Metastatic Breast Carcinoma in the Brain (tissue), 10 donors: Measurements from ENCODE around the genes ZBED4 and SELENOO.

DNA sequence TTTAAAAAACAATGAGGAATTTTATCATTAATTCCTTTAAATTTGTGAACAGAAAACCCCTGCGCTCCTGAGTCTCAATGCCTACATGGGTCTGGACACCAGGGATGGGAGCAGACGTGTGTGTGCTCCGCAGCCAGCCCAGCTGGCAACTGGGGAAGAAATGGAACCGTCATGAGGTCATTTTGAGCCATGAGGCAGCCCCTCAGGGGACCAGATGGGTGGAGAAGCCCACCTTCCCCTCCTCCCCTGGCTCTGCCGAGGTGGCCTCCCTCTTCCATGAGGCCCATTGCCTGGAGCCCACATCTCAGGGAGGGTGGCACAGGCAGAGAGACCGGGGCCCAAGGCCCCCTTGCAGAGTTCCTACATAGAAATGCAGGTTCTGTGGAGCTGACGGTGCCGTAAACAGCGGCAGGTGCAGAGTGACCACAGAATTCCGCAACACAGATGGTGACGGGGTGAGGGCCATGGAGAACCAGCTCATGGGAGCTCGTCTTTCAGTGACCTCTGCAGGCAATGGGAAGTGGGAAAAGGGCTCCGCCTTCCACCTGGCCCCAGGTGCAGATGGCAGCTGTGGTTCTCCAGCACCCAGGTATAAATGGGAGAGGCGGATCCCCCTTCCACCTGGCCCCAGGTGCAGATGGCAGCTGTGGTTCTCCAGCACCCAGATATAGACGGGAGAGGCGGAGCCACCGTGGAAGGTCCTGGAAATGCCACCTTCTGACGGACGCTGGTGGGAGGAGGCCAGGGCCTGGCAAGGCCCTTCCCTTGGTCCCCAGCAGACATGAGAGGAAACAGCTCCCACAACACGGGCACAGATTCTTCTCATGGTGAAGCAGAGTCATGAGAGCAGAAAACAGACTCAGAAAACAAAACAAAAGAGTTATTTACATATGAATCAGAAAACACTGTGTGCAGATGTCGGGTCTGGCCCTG lies 572.9 kb downstream of the TAFA5 start:
- PRO-cap, 10 experiments: peak in 1 of 10 experiments; most common plus-strand start position 778 of the sequence (in 1); most common minus-strand start position 639 of the sequence (in 1)

DNA sequence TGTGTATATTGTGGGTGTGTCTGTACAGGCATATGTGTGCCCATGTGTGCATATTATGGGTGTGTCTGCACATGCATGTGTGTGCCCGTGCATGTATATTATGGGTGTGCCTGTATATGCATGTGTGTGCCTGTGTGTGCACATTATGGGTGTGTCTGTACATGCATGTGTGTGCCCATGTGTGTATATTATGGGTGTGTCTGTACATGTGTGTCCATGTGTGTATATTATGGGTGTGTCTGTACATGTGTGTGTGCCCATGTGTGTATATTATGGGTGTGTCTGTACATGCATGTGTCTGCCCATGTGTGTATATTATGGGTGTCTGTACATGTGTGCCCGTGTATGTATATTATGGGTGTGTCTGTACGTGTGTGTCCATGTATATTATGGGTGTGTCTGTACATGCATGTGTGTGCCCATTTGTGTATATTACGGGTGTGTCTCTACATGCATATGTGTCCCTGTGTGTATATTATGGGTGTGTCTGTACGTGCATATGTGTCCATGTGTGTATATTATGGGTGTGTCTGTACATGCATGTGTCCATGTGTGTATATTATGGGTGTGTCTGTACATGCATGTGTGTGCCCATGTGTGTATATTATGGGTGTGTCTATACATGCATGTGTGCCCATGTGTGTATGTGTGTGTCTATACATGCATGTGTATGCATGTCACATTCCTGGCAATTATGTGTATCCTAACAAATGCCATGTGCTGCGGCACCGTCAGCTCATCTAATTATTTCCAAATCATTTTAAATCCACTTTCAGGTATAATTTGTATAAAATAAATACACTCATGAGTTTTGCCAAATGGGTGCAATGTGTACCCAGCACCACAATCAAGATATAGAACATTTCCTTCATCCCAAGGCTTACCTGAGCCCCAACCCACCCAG lies 217.0 kb downstream of the BRD1 start:
- PRO-cap, 10 experiments: no peak in any of the 10 experiments

DNA sequence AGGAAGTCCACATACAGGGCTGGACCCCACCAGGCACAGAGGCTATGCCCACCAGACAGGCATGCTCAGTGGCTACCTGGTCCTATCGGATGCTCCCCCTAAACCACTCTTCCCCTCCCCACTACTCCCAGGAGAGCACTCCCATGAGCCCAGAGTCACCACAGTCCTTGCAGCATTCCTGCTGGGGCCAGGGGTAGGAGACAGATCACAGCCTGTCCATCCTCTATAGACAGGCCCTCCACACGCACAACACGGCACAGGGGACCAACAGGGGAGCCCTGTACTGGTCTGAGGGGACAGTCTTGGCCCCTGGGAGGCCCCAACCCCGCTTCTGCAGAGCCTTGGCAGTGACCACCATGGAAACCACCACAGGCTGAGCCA lies 3.0 kb downstream of the BRD1 start:
- PRO-cap, 10 experiments: no peak in any of the 10 experiments

GRCh38 chr22:49839342-49839600 lies 11.6 kb upstream of the BRD1 start:
- PRO-cap, 10 experiments: no peak in any of the 10 experiments

DNA sequence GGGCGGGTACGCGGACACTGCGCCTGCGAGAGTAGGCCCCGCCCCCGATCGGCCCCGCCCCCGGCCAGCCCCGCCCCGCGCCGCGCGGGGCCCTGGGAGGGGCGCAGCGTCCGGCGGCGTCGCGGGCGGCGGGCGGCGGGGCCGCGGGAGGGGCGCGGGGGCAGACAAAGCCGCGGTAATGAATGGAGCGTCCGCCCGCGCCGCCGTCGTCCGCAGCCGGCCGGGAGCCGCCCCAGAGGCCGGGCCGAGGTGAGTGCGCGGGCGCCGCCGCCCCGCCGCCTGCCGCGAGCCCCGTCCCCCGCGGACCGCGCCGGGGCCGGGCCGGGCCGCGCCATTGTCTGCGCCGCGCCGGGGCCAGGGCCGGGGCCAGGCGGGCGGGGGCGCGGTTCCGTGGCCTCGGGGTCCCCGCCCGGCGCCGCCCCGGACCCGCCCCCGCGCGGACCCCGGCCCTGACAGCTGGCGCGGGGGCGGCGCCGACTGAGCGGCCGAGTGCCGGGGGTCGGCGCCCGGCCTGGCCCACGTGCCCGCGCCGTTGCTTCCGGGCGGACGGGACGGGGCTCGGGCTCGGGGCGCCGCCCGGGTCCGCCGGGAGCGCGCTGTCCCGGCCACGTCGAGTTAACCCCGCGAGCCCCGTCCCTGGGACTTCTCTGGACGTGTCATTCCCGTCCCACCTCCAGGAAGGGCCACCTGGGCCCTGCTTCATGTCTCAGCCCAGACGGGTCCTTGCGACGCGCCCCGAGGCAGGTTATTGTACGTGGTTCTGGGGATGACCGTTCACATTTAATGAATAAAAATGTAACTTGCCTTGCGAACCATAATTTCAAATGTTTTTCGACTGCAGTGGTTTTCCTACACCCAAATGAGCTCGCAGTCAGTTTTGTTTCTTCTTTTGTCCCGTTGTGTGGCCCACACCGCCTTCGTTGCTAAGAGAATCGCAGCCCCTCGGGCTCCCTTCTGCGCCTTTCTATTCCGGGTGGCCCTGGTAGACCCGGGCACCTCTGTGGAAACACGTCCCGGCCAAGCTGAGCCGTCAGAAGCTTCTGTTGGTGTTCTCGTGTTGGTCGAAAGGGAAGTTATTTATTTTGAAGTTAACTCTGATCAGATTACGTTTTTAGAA lies at the start of gene ZBED4:
ZBED4 (plus strand) TSS at position 104 of the 1,117 bp plus-strand sequence.
- PRO-cap, 10 experiments: peak in 10 of 10 experiments; most common plus-strand start position 167 of the sequence (in 8)

DNA sequence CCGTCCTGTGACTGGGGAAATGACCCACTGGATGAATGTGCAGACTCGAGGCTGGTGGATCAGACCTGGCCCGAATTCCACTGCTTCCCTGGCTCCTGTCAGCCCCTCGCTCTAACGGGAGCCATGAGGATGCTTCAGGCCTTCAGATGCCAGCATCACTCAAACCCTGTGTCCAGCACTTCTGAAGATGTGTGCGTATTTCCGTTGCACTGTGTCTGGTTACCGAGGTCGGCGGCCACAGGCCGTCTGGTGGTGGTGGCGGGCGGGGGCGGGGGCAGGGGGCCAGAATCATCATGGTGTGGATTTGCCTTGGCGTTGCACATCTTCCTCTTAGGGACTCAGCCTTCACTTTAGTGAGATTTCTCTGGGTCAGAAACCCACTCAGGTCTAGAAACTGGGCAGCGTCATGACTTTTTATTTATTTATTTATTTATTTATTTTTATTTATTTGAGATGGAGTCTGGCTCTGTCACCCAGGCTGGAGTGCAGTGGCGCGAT lies 13.5 kb downstream of the CRELD2 start:
- PRO-cap, 10 experiments: no peak in any of the 10 experiments

GRCh38 chr22:49947751-49948906 lies 12.4 kb upstream of the PIM3 start:
- PRO-cap, 10 experiments: peak in 8 of 10 experiments; most common plus-strand start chr22:49948384 (in 7); most common minus-strand start chr22:49948312 (in 4)

GRCh38 chr22:49948907-49949975 lies 11.3 kb upstream of the PIM3 start:
- PRO-cap, 10 experiments: peak in 10 of 10 experiments; most common plus-strand start chr22:49949258 (in 7); most common minus-strand start chr22:49949109 (in 6)

GRCh38 chr22:49960388-49960538 lies 309 bp upstream of the PIM3 start:
- PRO-cap, 10 experiments: peak in 9 of 10 experiments; most common plus-strand start chr22:49960495 (in 8)

- PRO-cap, 10 experiments: no peak in any of the 10 experiments
These were observed 5.7 kb downstream of the PIM3 start for GRCh38 chr22:49966310-49966730.

- PRO-cap, 10 experiments: peak in 8 of 10 experiments; most common minus-strand start chr22:49970893 (in 4)
These were observed 10.1 kb downstream of the PIM3 start for GRCh38 chr22:49970727-49970964.

DNA sequence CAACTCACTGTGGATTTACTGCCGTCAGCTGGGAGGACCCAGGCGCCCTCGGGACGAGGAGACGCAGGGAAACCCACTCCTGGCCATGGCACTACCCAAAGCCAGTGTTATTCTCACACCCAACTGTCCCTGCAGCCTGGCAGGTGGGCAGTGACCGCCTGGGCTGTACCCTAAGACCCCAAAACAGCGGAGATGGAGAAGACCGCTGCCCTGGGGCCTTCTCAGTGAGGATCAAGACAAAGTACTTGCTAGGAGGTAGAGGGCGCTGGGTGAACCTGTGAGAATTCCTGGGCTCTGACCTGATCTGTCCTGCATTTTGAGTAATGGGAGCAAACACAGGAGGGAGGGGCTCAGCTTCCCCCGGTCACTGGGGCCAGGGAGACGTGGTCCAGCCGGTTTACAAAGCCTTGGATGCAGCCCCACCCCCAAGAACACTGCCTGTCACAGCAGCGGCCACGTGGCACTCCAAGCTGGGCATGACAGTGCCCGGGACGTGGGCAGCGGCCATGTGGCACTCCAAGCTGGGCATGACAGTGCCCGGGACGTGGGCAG lies 24.9 kb downstream of the MLC1 start:
- PRO-cap, 10 experiments: no peak in any of the 10 experiments

DNA sequence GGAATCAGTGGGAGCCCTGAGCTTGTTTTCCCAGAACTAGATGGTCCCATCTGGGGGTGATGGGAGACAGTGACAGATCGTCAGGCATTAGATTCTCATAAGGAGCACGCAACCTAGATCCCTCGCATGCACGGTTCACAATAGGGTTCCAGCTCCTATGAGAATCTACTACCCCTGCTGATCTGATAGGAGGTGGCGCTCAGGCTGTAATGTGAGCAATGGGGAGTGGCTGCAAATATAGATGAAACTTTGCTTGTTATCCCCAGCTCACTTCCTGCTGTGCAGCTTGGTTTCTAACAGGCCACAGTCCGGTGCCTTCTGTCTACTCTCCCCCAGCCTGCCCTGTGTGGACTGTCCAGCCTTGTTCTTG lies 14.2 kb downstream of the MOV10L1 start:
- PRO-cap, 10 experiments: no peak in any of the 10 experiments

- PRO-cap, 10 experiments: peak in 2 of 10 experiments; most common plus-strand start chr22:50112380 (in 1); most common minus-strand start chr22:50112326 (in 1)
These were observed 22.4 kb downstream of the MOV10L1 start for GRCh38 chr22:50111942-50112784.

DNA sequence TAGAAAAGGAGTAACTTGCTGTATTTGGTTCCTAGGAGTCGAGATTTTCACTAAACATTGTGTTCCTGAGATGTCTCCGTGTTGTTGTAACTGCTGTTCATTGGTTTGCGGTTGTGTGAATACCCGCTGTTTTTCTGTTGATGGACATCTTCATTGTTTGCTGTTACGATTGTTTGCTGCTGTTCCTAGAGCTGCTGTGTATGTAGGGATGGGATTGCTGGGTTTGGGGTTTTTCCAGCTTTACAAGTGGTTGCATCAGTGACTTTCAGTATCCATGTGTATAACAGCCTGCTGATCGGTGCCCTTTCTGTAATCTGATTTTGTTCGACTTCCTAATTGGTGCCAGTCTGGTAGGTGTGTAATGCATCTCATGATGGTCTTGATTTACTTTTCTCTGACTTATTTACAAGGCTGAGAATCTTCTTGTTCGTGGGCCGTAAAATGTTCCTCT lies 39.6 kb downstream of the MOV10L1 start:
- PRO-cap, 10 experiments: peak in 2 of 10 experiments; most common plus-strand start position 182 of the sequence (in 2); most common minus-strand start position 83 of the sequence (in 1)

- PRO-cap, 10 experiments: peak in 4 of 10 experiments; most common plus-strand start chr22:50158220 (in 3); most common minus-strand start chr22:50158132 (in 4)
These were observed 12.4 kb upstream of the PANX2 start for GRCh38 chr22:50158047-50158529.

DNA sequence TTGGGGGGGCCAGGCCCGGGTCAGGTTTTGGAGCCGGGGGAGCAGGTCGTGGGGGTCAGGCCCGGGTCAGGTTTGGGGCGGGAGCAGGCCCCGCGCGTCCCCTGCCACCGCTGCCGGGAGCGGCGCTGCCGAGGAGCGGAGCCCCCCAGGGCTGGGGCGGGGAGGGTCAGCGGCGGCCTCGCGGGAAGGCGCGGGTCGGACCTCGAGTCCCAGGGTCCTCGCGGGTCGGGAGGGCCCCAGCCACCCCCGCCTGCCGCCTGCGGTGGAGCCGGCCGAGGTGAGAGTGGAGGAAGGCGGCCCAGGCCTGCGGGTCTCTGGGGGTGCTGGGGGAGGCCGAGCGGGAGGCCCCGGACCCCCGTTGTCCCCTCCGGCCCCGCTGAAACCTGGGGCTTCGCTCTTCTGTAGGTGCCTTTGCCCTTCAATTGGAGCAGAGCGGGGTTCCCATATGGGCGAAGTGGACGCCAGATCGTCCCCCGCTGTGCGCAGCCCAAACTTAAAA lies 651 bp downstream of the TRABD start:
- PRO-cap, 10 experiments: no peak in any of the 10 experiments

- PRO-cap, 10 experiments: peak in 10 of 10 experiments; most common plus-strand start chr22:50201014 (in 8)
These were observed at the start of gene SELENOO for GRCh38 chr22:50200931-50201150. Gene SELENOO (plus strand): TSS chr22:50201011.

DNA sequence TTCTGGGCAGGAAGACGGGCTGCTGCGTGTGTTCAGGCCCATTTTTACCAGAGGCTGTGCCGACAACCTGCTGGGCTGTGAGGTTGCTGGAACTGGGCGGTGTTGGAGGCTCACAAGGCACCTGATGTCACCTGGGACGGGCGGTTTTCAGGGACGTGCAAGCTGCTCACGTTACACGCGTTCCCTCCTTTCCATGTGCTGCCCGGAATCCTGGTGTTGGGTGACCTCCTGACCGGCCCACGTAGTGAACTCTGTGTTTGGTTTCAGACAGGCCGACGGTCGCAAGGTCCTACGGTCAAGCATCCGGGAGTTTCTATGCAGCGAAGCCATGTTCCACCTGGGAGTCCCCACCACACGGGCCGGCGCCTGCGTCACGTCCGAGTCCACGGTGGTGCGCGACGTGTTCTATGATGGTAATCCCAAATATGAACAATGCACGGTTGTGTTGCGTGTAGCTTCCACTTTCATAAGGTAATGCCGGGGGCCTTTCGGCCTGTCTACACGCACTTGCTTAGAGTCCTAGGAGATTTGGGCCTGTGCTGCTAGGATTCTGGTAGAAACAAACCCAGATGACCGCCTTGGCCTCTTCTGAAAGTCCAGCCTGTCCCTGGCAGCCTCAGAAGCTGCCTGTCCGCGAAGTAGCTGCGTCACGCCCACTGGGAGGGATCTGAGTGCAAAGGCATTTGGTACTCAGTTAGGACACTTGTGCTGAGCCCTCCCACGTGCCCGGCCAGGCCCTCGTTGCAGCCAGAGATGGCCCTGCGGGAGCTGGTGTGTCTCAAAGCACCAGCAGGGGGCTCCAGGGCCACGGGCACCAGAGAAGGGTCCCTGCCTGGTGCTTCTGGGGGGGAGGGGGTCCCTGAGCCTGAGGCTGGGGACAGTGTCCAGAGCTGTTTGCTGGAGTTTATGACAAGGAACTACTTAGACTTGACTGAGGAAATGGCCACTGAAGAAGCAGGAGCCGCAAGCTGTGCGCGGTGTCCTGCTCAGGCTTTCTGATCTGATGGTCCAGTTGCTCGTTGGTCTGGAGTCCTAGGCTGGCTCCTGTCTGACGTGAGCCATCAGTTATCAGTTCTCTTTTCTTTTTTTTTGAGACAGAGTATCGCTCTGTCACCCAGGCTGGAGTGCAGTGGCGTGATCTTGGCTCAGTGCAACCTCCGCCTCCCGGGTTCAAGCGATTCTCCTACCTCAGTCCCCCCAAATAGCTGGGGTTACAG lies 5.6 kb downstream of the SELENOO start:
- PRO-cap, 10 experiments: no peak in any of the 10 experiments

DNA sequence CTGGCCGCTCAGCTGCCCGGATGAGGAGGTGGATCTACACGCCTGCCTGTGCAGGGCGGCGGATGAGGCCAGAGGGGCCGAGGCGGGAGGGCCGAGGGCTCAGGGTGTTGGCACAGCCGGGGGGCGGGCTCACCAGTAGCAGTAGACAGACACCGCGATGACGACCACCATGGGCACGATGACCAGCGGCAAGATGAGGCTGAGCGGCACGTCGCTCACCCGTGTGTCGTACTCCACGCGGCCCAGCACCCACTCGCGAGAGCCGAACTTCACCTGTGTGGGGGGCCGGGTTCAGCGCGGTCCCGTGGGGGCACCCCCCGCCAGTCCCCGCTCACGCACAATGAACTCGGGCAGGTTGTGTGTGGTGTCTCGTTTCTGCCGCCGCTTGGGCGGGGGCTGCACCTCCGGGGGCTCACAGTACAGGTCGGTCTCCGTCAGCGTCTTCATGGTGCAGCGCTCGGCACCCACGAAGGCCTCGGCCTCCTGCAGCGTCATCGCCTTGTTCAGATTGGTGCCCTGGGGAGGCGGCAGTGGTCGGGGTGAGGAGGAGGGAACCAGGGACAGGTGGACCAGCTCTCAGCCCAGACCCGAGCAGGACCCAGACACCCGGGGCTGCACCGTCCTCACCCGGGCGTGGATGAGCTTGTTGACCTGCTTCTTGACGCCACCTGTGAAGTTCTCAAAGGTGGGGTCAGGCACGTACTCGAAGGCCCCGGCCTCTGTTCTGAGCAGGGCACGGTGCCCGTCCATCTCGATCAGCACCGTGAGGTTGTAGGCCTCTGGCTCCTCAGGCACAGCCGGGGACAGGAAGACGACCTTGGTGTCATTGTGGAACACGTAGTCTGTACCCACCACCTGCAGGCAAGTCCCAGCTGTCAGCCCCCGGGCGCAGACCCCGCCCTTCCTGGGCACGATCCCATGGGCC lies 11.3 kb upstream of the MAPK11 start:
- PRO-cap, 10 experiments: no peak in any of the 10 experiments